SK-MEL-5 (cell line): ENCODE data around the genes SRF, CRIP3 and MYMX.

RAMPAGE:
- cytosol, long total RNA, result no peak
- long total RNA, result no peak
- nucleus, long total RNA, result no peak
These were observed at the start of gene SRF for GRCh38 chr6:43170618-43171743. TSS of gene SRF (plus strand) at chr6:43171269.

DNA sequence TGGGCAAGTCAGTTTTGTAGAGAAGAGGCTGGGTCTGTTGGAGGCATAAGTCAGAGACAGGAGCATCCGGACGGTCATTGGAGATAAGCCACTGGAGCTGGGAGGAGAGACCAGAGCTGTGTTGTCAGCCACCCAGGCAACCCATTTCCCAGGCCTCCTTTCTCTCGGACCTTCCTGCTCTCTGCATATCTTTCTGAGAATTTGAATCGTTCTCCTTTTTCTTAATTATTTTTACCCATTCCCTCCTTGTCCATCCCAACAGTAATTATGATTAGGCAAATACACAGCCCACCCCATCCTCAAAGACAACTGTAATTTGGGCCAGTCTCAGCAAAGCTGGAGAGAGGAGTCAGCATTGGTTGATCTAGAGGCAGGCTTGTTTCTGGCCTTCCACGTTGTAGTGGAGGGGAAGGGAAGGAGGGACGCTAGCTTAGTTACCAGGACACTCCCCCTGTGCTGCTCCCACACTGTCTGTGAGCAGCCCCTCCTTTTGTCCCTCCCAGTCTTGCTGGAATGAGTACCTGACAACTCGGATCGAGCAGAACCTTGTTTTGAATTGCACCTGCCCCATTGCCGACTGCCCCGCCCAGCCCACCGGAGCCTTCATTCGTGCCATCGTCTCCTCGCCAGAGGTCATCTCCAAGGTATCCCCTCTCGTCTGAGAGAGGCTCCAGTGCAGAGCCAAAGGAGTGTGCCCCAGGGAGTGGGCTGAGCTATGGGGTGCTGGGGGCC is 9.2 kb downstream of the DNPH1 start:
RAMPAGE:
- cytosol, long total RNA, result no peak
- long total RNA, result no peak
- nucleus, long total RNA, result no peak

DNA sequence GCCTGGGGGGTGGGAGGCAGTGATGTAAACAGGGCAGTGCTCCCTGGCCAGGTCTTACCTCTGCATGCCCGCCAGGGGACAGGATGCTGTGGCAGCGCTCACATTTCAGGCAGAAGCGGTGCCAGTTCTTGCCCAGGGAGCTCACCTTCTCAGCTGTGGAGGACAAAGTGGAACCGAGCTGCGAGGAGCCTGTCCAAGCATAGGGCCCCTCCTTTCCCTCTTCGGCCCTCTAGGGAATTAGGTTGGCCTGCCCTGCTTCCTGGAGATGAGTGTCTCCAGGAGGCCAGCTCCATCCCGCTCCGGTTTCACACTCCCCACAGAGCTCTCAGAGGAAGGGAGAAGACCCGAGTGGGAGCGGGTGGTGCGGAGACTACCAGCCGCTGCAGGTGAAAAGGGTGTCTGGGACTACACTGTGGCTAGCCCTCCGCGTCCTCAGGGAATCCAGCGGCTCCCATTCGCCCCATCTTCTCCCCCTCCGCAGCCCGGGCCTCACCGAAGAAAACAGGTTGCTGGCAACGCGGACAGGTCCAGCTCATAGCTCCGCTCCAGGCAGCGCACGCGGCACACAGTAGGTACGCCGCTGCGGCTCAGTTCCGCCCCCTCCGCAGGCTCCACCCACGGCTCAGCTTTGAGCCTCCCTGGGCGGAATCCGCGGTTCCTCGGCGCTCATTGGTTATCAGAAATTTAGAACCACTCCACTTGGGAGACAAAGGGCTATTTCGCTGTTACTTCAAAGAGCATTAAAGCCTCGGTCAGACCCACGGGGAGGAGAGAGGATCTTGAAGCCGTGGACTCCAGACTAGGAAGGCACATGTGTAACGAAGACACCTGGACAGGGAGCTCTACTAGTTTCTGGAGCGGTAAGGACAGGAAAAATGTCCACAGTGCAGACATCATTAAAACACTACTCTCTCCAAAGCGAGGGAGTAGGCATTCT is at the start of gene CRIP3:
Gene CRIP3 (minus strand): TSS at position 570 of the 937 bp plus-strand sequence.
RAMPAGE:
- cytosol, long total RNA, result no peak
- long total RNA, result no peak
- nucleus, long total RNA, result no peak

DNA sequence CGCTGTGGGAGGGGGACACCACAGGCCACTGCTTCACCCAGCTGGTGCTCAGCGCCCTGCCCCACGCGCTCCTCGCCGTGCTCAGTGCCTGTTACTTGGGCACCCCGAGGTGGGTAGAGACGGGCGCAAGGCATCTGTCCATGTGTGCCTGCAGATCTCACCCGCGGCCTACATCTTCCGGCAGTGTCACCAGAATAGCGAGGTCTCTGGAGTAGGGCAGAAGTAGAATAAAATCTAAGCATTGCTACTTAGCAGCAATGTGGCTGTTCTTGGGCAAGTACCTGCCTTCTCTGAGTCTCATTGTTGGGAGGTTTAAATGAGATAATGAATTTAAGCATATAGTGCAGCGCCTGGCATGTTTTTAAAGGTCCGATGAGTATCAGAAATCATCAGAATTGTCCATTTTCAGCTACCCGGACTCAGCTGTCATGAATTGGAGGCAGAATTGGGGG is 716 bp downstream of the ABCC10 start:
RAMPAGE:
- cytosol, long total RNA, result no peak
- long total RNA, result no peak
- nucleus, long total RNA, result no peak

DNA sequence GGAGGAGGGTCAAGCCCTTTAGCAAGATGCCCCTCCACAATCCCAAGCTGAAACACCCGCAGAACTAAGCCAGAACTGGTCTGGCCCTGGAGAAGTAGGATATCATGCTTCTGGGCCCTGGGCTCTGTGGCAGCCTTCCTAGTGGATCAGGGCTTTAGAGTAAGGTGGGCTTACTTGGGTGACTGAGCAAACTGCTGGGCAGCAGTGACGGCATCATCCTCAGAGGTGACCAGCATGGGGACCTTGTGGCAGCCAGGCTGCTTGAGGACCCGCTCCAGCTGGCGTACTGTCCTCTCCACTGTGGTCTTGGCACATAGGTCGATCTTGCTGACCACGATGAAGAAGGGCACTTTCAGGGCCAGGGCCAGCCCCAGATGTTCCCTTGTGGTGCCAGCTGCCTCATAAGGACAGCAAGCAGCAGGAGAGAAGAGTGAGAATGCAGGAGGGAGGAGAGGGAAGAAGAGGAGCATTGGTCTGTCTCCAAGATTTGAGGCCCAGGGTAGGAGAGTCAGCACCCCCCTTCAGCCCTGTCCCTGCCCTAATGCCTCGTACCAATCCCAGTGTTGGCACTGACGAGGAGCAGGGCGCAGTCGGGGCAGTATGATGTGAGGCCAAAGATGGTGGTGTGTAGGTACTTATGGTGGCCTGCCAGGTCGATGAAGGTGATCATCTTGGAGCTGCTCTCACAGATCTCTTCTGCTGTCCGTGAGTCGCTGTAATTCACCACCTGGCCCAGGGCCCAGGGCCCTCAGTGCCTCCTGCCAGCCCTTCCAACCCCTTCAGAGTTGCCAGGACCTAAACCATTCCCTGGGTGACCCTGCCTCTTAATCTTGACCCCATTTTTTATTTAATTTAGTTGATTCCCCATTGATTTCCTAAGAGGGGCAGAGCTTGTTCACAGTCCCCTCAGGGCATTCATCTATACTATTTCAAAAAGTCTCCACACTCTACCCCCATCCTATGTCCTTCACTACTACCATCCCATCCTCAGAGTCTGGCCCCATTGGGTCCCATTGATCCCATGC is 4.4 kb downstream of the GTPBP2 start:
RAMPAGE:
- cytosol, long total RNA, result no peak
- long total RNA, result no peak
- nucleus, long total RNA, result no peak

DNA sequence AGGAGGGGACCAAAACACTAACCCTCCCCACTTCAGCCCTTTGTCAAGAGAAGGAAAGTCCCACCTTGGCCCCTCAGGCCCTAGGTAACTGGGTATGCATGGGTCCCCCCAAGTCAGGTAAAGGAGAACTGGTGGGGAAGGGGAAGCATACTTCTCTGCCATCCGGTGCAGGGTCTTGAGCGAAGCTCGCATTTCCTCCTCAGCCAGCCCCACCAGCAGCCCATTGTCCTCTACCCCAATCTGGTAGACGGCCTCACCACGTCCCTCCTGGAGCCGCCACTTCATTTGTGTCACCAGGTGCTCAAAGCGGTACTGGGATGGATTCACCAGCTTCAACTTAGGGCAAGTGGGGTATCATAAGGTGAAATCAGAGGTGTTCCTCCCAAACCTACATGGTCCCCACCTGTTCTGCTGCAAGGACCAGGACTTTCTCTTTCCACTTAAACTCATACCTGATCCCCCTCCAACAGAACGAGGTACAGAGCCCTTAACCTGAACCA is 2.9 kb downstream of the GTPBP2 start:
RAMPAGE:
- cytosol, long total RNA, result no peak
- long total RNA, result no peak
- nucleus, long total RNA, result no peak

RAMPAGE:
- cytosol, long total RNA, result no peak
- long total RNA, result no peak
- nucleus, long total RNA, result no peak
These were observed 15.1 kb upstream of the MRPS18A start for GRCh38 chr6:43702222-43703501.

RAMPAGE:
- cytosol, long total RNA, result no peak
- long total RNA, result no peak
- nucleus, long total RNA, result no peak
These were observed 18.5 kb upstream of the MRPS18A start for GRCh38 chr6:43705895-43706608.

RAMPAGE:
- cytosol, long total RNA, result no peak
- long total RNA, result no peak
- nucleus, long total RNA, result no peak
These were observed 1.1 kb downstream of the VEGFA start for GRCh38 chr6:43771222-43771405.

GRCh38 chr6:43970863-43971953 is 156.0 kb downstream of the MRPL14 start:
RAMPAGE:
- cytosol, long total RNA, result no peak
- long total RNA, result no peak
- nucleus, long total RNA, result no peak

RAMPAGE:
- cytosol, long total RNA, result no peak
- long total RNA, result no peak
- nucleus, long total RNA, result no peak
These were observed 136.7 kb downstream of the MRPL14 start for GRCh38 chr6:43990158-43991247.

DNA sequence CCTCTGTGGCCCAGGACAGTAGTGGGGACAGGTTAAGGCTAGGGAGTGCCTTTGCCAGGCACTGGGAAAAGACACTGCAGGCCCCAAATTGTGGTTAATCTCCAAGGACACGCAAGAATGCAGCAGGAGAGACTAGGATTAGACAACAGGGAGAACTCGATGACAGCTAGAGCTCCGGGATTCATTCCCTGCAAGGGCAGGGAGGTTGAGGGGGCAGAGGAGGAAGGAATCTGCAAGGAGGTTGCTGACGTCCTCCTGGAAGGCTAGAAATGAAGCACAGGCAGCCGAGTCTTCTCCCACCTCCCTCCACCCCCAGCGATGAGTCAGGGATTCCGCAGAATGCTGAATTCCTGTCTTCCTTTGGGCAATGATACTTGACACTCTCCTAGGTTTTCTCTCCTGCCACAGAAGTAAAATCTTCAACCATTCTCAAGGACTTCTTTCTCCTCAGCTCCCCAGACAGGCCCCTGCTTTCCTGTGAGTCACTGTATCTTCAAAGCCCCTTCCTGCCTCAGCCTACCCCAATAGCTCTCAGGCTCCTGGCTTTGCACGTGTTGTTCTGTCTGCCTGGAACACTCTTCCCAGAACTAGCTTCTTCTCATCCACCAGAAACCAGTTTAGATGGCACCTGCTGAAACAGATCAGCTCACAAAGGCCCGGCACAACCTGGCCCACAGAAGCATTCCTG is 85.7 kb downstream of the MRPL14 start:
RAMPAGE:
- cytosol, long total RNA, result no peak
- long total RNA, result no peak
- nucleus, long total RNA, result no peak

GRCh38 chr6:44052711-44053193 is 74.5 kb downstream of the MRPL14 start:
RAMPAGE:
- cytosol, long total RNA, result no peak
- long total RNA, result no peak
- nucleus, long total RNA, result no peak

RAMPAGE:
- cytosol, long total RNA, result no peak
- long total RNA, result no peak
- nucleus, long total RNA, result no peak
These were observed 67.9 kb downstream of the MRPL14 start for GRCh38 chr6:44059454-44059689.

DNA sequence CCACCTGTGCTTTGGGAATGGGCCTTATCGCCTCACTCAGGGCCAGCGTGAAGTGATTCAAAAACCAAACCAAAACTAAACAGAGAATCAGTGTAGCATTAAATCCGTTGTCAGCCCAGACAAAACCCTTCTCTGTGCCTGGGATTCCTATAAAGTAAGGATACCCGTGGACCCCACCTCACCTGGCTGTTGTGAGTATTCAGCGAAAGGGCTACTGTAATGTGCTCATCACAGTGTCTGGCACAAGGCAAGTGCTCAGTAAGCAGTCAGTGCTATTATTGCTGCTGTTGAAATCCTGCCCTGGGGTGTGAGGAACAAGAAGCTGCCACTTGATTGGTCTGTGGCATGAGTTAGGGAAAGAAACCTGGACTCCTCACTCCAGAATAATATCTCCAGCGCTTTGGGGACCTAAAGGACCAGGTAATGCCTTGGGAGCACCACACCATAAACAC is 66.7 kb downstream of the MRPL14 start:
RAMPAGE:
- cytosol, long total RNA, result no peak
- long total RNA, result no peak
- nucleus, long total RNA, result no peak

GRCh38 chr6:44102410-44102987 is 24.8 kb downstream of the MRPL14 start:
RAMPAGE:
- cytosol, long total RNA, result no peak
- long total RNA, result no peak
- nucleus, long total RNA, result no peak

RAMPAGE:
- cytosol, long total RNA, result no peak
- long total RNA, result no peak
- nucleus, long total RNA, result no peak
These were observed 7.6 kb downstream of the MRPL14 start for GRCh38 chr6:44119535-44120138.

DNA sequence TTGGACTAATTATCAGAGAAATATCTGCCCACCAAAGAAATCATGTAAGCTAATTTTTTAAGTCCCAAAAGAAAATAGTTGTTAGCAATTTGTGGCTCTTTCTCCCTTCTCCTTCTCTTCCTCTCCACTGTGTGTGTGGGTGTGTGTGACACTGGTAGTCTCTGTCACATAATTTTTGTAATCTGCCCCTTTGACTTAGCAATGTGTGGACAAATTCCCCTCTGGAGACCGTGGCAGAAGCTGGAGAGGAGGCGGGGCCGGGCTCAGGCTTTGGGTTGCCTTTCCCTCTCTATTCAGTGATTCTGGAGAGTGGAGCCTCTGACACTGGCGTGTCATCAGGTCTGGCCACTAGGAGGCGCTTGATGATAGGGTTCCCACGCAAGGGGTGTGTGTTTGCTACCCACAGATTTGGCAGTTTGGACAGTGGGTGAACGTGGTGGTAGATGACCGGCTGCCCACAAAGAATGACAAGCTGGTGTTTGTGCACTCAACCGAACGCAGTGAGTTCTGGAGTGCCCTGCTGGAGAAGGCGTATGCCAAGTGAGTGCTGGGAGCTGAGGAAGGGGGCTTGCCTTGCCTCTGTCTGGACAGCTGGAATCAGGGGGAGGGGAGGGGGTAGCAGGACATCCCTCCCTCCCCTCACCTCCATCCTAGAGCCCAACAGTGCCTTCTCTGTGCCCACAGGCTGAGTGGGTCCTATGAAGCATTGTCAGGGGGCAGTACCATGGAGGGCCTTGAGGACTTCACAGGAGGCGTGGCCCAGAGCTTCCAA is 14.1 kb downstream of the CAPN11 start:
RAMPAGE:
- cytosol, long total RNA, result no peak
- long total RNA, result no peak
- nucleus, long total RNA, result no peak

GRCh38 chr6:44202356-44202989 is 14.3 kb upstream of the MYMX start:
RAMPAGE:
- cytosol, long total RNA, result no peak
- long total RNA, result no peak
- nucleus, long total RNA, result no peak

RAMPAGE:
- cytosol, long total RNA, result no peak
- long total RNA, result no peak
- nucleus, long total RNA, result no peak
These were observed at the start of gene MYMX for GRCh38 chr6:44216580-44217022. TSS of gene MYMX (plus strand) at chr6:44216926.